Renal cortical epithelial cell (primary cell): ENCODE measurements around the gene PAM.

GRCh38 chr5:98767958-98768703 is 5.3 kb upstream of the RGMB start:
- RRBS: no CpG with 5 or more reads among the region's 19 CpGs

GRCh38 chr5:98769044-98769247 is 4.5 kb upstream of the RGMB start:
- RRBS: no CpG with 5 or more reads among the region's 23 CpGs

- RRBS: no CpG with 5 or more reads among the region's 49 CpGs
Measured at GRCh38 chr5:98772737-98773542, 523 bp upstream of the RGMB start.

DNA sequence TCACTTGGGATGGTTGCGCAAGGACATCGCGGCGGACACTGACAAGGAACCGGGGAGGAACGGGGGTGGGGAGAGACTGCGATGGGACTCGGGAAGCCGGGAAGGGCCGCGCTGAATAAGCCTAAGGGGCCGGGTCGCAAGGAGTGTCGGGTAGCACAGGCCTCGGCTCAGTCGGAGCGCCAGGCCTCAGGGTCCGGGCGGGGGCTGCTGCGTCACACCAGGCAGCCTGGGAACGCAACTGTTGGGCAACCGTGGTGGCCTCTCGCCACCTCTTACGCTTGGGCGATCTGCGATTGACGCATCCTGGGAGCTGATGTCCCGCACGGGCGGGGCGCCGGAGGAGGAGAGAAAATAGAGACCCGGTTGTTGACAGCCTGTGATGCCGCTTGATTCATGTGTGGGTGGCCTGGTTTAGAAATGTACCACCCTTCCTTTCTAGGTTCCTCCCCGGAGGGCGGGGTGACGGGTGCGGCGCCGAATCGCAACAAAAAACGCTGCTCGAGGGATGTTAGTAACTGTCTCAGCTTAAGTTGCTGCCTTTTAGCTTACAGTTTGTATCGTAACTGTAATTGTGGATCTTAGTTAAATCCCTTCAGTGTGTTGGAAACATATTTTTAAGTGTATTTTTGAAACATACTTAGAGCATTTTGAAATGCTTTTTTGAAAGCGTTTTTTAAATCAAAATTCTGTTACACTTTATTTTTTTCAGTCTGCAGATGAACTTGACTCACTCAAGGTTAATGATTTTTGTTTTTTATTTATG is 701 bp upstream of the CHD1 start:
- RRBS: under 1% methylated on average over 19 of the region's 45 CpGs

GRCh38 chr5:98947553-98947810 is 18.7 kb upstream of the CHD1 start:
- RRBS: no CpG with 5 or more reads among the region's 4 CpGs

DNA sequence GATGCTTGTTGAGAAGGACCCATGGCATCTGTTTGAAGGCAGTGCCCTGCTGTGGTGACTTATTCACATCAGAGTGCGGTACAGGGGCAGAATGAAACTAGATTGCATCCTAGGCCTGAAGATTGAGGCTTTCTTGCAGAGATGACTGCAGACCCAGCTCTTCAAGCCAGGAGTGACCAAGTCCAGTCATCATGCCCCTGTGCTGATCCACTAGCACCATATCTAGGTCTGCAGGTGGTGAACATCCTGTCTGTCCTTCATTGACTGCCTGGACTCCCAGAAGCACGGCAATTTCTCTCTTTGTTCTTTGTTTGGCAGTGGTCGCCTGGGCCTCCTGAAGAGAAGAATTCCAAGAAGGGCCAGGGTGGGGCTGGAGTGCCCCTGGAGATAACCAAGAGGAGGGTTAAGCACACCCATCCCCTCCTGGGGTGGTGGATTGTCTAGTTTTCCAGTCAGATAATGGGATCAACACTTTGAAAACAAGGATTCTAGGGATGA is 25.8 kb upstream of the CHD1 start:
- RRBS: no CpG with 5 or more reads among the region's 3 CpGs

GRCh38 chr5:100777524-100777992 is 125.5 kb downstream of the ST8SIA4 start:
- RRBS: no CpG with 5 or more reads among the region's 1 CpG

DNA sequence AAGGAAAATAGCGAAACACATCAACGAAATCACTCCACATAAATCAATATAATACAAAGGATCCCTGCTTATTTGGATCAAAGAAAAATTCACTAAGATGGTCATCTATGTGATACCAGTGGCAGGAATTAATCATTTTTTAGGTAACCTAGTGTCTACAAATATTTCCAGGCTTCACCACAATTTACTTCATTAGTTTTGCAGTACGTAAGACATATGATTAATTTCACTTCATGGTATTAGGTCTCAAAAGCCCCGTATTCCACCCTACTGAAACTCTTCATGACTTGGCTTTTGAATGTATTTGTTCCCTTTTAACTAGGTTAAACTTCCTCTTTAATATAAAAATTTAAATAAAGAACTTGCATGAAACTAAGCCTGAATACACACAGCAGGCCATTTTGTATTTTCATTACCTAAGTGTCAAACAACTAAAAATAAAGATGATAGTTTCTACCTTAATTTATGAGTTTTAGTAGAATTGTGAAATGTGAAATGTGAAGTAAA is 4.2 kb downstream of the ST8SIA4 start:
- RRBS: no CpG with 5 or more reads among the region's 4 CpGs

DNA sequence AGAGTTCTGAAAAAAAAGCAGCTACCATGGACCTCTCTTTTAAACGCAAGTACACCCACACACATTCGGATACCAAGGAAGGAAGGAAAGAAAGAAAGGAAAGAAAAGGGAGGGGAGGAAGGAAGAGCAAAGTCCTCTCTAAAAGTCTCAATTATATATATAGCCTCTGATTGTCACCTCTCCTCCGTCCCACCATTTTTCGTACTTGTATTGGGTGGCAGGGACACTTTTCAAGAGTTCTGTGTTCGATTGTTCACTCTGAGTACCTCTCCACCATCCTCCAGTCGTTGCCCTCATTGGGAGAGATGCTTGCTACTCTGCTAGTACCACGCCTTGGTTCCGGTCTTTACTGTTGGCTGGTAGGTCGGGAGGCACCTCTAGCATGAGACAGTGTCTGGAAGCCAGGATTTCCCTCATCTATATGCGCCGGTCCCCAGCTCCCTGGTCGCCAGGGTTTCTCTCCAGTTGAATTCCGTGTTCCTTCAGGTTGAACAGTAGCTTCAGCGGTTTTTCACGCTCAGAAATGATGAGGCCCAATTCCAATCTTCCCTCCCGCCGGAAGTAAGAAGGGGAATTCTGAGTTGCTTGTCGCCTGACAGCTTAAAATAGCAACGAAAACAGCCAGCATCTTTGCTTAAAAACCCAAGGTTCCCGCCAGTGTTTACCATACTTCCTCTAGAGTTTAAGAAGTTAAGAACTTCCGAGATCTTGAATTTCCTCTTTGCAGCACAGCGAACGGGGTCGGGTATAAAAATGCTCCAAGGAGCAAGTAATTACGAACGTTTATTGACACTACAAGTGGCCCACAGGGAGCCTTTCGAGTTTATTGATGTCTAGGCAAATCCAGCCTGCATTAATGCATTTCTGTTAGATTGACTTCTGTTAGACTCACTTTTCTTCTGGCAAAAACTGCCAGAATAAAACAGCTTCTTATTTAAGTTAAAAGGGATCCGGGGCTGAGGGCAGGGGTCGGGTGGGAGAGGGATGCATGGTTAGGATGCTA is 1.2 kb upstream of the ST8SIA4 start:
- RRBS: 8% methylated on average over 4 of the region's 29 CpGs

DNA sequence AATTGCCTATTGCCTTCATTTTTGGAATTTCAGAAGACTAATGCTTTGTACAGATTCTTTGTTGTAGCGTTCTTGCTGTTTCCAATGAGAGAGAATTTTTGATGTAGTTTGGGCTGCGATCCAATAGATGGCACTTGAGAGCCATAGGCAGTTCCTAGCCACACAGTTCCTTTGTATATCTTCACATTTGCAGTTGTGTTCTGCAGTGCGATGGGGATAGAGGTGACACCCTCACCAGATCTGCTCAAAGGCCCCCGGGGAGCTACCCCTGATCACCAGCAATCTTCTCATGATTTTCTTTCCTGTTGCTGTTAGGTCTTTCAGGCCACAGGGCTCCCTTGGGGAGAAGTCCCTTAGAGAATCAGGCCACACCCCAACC is 353.8 kb downstream of the SLCO4C1 start:
- RRBS: no CpG with 5 or more reads among the region's 4 CpGs

GRCh38 chr5:102453487-102454161 is 45.2 kb downstream of the SLCO6A1 start:
- RRBS: no CpG with 5 or more reads among the region's 3 CpGs

DNA sequence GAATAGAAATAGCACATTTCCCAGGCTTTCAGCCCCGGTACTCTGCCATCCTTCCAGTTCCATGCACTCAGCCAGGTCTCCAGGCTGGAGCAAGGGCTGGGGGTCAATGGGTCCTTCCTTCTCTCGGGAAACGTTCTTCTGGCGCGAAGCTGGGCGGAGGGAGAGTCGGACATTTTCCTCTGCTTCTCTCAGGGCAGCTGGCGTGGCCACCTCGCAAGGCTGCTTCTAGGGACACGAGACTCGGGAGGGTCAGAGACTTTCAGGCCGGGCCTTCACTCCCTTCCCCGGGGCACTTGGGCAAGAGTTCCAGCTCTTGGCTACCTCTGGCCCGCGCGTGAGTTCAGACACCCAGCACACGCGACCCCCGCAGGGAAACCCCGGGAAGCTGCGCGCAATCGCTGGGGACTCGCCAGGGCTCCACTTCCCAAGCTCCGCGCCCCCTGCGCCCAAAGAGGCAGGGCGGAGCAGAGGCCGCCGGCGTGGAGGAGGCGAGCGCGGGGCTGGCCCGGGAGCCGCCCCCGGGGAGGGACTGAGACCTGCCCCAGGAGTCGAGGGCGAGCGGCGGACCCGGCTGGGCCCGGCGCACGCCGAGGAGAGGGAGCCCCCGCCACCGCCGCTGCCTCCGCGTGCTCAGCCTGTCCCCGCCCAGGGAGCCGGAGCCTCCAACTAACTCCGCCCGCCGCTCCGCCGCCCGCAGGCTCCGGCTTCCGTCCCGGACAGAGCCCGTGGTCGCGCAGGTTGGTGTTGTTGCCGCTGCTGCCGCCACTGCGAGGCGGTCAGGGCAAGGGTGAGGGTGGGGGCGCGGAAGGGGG is at the start of gene PAM:
Gene PAM (plus strand): TSS at position 694 of the 812 bp plus-strand sequence.
- RRBS: 2% methylated on average over 36 of the region's 71 CpGs

DNA sequence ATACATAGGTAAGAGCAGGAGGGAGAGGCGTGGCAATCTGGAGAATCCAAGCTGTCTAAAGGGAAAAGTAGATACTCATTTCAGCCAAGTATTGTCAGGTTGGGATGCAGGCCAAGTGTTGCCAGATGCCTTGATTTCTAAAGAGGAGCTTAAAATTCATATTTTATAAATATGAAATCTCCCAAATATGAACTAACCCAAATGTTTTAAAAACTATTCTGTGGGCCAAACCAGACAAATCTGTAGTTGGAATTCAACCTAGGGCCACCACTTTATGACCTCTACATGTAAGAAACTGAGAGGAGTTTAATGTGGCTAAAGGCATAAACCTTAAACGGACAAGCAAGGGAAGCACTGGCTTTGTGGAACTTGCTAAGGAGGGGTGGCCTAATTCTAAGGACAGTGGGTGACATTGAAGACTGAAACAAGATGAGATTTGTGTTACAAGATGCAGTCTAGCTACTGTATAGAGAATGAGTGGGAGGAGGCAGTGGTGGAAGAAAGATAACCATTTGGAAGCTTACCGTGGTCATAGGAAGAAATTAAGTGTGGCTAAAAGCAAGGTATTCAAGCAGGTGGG is 4.4 kb downstream of the PAM start:
- RRBS: no CpG with 5 or more reads among the region's 3 CpGs

DNA sequence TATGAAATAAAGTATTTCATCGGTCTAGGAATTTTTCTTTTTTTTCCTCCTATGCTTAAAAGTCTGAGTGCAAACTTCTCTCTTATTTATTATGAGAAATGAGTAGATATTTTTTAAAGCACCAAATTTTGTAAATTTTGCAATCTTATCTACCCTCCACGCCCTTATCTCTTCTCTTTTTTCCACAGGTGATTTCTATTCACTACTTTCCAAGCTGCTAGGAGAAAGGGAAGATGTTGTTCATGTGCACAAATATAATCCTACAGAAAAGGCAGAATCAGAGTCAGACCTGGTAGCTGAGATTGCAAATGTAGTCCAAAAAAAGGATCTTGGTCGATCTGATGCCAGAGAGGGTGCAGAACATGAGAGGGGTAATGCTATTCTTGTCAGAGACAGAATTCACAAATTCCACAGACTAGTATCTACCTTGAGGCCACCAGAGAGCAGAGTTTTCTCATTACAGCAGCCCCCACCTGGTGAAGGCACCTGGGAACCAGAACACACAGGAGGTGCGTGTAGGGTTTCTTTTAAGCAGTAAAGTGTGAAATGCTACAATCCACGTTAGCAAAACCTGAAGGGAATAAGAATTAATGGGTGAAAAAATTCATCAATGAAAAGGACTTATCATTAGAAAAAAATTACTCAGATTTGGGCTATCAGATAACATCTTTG is 145.9 kb downstream of the GIN1 start:
- RRBS: no CpG with 5 or more reads among the region's 5 CpGs

- RRBS: no CpG with 5 or more reads among the region's 6 CpGs
Measured at GRCh38 chr5:102988151-102989100, 131.5 kb downstream of the GIN1 start.

DNA sequence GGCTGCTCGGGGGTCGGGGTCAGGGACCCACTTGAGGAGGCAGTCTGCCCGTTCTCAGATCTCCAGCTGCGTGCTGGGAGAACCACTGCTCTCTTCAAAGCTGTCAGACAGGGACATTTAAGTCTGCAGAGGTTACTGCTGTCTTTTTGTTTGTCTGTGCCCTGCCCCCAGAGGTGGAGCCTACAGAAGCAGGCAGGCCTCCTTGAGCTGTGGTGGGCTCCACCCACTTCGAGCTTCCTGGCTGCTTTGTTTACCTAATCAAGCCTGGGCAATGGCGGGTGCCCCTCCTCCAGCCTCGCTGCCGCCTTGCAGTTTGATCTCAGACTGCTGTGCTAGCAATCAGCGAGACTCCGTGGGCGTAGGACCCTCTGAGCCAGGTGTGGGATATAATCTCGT is 517.1 kb upstream of the NUDT12 start:
- RRBS: no CpG with 5 or more reads among the region's 12 CpGs

DNA sequence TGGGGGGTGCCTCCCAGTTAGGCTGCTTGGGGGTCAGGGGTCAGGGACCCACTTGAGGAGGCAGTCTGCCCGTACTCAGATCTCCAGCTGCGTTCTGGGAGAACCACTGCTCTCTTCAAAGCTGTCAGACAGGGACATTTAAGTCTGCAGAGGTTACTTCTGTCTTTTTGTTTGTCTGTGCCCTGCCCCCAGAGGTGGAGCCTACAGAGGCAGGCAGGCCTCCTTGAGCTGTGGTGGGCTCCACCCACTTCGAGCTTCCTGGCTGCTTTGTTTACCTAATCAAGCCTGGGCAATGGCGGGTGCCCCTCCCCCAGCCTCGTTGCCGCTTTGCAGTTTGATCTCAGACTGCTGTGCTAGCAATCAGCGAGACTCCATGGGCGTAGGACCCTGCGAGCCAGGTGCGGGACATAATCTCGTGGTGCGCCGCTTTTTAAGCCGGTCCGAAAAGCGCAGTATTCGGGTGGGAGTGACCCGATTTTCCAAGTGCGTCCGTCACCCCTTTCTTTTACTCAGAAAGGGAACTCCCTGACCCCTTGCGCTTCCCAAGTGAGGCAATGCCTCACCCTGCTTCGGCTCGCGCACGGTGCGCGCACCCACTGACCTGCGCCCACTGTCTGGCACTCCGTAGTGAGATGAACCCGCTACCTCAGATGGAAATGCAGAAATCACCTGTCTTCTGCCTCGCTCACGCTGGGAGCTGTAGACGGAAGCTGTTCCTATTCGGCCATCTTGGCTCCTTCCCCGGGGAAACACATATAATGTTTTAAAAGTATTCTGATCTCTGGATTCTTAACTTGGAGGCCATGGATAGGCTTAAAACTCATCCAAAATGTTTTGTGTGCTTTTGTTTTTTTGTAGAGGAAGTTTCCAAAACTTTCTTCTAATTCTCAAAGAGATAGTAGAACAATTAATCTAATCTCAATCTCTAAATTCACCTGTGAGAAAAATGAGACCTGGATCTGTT is 889.4 kb upstream of the NUDT12 start:
- RRBS: no CpG with 5 or more reads among the region's 35 CpGs

DNA sequence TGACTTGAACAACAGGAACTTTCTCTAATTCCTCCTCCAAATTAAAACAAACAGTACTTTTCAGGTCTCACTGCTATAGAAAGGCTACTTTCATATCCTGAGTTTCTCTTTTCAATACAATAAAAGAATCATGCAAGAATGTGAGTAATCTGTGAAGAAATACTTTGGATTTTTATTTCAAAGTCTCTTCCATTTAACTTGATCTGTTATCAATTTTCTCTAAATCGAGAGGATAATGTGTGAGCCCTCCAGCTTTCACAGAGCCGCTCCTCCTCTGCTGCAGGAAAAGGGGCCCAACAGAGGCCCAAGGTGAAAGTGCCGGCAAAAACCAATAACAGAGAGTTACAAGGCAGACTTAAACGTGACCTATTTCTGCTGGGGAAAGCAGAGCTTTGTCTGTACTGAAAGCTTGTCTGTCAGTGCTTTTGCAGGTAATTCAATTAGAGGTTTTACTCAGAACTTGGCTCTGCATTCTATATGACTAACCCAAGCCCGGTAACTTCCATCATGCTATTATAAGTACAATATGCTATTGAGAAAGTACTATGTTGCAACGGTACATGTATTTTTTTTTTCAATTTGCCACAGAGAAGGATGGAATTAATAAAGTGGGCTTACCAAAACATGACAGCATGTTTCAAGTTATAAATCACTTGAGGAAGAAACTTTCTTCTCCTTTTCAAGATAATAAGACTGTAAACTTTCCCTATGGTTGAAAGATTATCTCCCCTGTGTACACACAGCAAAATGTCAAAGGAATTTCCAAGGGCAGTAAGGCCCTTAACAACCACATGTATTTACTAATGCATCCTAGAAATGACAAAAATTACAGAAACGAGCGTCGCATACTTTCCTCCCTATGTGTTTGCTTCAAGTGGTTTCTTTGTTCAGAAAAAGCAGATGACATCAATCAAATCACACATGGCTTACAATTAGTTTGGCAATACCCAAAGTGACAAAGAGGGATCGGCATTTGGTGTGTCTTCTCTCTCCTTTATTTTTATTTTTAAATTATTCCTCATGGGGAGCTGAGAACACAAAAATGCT is 282.5 kb downstream of the EFNA5 start:
- RRBS: no CpG with 5 or more reads among the region's 10 CpGs

DNA sequence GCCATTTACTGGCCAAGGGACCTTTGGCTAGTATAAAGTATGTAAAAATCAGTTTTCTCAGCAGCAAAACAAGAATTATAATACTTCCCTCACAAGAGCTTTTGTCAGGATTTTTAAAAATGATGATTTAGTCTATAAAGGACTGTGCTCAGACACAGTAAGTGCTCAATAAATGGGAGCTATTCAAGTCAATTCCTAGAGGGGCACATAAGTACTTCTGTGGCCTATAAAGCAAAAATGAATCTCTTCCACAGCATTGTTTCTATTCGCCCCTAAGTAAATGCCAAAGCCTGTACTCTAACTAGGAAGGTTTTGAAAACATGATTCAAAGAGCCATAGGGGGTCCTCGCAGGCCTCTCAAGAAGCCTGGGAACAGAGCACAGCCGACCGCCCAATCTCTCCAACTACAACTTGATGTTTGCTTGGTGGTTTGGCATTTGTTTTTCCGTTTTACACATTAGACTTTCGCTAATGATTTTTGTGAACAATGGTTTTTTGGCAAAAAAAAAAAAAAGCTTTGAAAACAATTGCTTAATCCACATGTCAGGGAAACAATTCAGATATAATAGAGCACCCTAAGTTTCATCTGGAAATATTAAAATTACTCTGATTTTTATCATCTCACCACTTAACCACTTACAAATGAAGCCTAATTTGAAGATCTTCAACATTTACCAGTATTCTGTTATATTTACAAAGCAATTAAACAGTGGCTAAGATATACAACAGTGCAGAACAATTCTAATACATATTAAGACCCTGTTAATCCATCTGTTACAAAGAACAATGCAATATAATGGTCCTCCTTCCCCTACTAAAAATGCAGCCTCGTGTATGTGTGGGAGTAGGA is 19.3 kb downstream of the EFNA5 start:
- RRBS: no CpG with 5 or more reads among the region's 7 CpGs